Measurements from ENCODE around the genes OR5I1, OR8K5, OR5AP2, TNKS1BP1, PRG2 and SLC43A3.

- PRO-cap, result no peak
Observed at GRCh38 chr11:55936333-55936573, at the start of gene OR5I1. Gene OR5I1, minus strand, starts transcription at chr11:55936400.

DNA sequence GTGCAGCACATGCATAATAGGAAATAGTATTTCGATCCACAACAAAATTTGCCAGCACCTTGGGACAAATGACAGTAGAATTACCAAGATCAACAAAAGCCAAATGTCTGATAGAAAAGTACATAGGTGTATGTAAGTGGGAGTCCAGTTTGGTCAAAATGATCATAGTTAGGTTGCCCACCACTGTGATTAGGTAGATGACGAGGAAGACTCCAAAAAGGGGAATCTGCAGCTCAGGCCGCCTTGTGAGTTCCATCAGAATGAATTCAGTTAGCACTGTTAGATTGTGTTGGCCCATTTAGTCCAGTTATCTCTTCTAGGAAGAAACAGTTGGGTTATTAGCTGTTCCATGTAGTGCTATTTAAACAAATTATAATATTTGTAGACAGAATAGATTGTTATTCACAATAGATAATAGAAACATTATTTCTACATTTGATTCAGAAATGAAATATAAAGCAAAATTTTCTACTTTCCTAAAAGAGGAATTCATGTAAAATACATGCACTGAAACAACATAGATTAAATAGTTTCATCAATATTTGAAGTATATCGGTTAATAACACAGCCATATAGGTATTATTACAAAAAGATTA, at the start of gene OR8K5:
Gene OR8K5 (minus strand): TSS at position 298 of the 596 bp plus-strand sequence.
- PRO-cap, result no peak

GRCh38 chr11:56642257-56642653, at the start of gene OR5AP2:
Gene OR5AP2, minus strand, starts transcription at chr11:56642439.
- PRO-cap, result no peak

DNA sequence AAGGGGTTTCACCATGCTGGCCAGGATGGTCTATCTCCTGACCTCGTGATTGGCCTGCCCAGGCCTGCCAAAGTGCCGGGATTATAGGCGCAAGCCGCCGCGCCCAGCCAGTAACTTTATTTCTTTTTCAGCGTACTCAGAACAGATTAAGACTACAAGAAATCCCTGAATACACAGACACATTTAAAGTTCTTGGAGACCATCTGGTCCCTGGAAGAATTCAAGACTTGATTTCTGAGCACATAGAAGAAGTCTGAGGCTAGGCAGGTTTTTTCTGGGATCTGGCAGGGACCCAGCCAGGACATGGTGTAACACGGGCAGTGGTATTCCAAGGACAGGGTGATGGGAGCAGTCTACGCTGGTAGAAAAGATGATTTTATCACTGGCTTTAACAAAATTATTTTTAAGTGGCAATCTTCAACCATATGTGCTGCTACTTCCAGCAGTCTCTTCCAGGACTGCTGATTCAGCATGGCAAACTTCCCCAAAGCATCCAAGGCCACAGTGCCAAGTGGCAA, 105.3 kb upstream of the OR5AK2 start:
- PRO-cap, result no peak

DNA sequence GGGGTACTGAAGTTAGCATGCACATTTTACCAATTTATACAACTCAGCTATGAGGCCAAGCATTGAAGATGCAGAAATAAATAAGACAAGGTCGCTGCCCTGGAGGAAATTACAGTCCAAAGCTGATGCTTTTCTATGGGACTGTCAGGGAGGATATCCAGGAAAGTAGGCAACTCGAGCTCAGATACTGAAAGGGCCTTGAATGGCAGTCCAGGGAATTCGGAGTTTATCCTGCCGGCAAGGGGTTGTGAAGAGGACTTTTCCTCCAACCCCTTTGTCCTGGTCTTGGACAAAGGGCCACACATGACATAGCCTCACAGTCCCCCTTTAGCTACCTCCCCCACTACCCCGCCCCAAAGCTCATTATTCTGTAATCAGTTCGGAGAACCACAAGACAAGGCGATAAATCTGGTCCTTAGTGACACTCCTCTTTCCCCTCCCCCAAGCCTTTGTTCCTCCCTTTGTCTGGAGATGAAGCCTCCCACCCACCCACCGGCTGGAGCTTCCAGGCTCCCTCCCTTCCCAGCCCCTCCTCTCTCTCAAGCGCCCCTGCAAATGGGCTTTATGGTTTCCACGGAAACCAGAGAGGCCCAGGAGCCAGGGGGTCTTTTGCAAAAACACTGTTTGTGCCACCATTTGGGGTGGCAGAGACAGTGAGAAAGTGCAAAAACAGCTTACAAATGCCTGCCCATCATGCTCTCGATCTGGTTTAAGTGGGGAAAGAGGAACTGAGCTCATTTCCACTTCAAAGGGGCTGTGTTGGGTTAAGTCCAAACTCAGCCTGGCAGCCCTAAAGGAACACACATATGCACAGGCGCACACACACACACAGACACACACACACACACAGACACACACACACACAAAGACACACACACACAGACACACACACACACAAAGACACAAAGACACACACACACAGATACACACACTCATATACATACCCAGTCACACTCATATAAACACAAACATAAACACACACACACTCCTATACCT, 23.7 kb downstream of the APLNR start:
- PRO-cap, result no peak

DNA sequence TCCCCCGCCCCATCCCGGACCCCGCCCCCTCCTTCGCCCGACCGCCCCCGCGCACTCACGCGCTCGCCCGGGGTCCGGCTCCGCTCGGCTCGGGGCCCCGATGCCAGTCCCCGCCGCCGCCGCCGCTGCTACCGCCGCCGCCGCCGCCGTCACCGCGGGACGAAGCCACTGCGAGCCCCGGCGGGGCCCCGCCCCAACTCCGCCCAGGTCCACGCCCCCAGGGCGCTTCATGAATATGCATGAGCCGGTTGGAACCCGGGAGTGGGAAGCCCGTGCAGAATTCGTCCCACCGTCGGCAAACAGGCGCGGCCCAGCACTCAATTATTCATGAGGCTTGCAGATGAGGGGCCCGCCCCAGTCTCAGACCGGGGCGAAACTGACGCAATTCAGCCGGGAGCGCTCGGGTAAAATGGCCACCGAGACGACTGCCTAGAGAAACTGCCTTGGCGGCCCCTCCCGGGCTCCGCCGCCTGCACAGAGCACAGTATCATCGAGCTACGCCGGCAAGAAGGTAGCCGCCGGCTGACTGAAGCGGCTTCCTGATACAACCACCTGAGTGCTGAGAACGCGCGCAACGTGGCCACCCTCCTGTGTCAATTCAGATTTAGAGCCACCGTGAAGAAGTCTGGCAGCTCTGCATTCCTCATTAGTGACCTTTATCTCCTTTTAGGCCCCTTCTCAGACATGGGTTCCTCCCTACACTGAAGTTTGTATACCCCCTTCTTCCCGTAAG, at the start of gene TNKS1BP1:
Gene TNKS1BP1 (minus strand): TSS at position 172 of the 733 bp plus-strand sequence.
- PRO-cap, result bidirectional peak, plus-strand start at position 384 of the sequence, minus-strand start at position 170 of the sequence

DNA sequence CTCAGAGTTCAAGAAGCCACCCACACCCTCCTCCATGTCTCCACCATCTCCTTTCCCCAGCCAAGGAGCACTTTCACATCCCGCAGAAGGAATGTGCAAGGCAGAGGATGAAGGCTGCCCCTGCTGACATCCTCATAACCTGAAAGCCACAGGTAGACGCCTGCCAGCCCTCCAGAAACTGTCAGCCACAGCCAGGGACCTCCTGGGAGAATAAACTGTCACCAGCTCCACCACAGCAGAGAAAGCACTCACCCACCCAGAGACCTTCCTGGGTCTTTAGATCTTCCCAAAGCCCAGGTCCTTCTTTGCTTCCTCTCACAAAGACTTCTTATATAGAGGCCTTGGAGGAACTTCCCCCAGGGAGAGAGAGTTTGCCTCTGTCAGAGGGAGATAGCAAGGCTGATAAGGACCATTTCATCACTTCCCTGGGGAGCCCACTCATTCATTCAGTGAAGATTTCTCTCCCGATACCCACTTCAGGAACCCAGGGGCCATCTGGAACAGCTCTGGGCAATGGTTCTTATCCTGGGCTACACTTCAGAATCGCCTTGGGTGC, at the start of gene PRG2:
Gene PRG2 (minus strand): TSS at position 307 of the 556 bp plus-strand sequence.
- PRO-cap, result no peak

DNA sequence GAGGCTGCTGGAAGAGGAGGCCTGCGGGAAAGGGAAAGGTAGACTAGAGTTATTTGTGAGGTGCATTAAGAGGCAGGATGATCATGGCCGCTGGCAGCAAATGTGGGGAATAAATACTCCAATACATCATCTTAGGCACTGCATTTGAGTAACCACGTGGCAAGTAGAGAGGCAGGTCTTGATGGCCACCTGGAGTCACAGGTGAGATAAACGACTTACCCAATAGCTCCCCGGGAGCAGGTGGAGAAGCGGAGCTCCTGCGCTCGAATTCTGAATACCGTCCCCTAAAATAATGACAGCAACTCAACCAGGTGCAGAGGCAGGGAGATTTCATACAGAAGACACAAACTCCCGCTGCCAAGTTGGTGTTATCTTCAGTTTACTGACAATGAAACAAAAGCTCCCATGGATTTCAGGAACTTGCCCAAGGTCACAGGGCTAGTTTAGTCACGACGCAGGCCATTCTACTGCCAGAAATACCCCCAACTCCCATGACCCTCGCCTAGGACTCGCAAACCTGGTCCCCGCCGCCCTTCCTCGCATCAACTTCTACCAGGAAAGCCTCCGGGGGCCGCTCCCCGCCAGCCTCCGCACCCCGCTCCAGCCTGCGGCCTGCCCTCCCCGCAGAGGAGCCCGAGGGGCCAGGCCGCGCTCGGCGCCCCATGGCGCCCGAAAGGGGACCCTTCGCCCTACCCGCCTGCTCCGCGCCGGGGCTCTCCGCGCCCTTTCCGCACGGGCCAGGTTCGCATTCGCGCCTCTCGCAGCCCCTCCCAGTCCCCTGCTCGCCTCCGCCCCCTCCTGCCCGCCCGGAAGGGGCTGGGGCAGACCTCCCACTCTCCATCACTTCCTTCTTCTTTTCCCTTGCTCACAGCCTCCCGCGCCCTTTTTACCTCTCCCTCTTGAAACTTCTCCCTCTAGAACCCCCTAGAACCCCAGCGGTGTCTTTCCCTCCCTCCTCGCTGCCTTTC, at the start of gene SLC43A3:
Gene SLC43A3 (minus strand): TSS at position 753 of the 968 bp plus-strand sequence.
- PRO-cap, result bidirectional peak, plus-strand start at position 852 of the sequence, minus-strand start at position 784 of the sequence

DNA sequence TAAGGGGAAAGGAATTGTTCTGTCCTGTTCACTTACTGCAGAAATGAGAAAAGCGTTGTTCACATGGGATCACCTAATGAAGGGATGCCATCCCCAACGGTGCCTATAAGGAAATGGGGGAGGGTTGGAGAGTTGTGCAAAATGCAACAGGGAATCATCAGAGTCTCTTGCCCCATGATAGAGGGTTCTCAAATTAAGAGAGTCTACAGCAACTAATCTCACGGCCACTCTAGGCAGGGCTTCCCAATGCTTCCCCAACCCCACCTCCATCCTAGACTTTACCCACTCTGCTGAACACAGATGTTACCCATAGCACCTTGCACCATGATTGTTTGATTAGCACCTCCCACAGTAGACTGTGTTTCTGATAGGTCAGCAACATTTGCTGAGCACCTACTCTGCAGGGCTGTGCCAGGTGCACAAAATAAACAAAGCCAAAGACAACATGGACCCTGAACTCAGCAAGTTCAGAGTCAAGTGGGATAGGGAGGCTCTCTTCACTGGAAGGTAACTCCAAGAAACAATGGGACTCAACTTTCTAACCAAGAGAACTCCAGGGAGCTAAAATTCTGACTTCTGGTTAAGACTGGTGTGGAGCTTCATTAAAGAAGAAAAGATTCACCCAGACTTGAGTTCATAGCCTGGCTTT, 6.9 kb upstream of the RTN4RL2 start:
- PRO-cap, result no peak

DNA sequence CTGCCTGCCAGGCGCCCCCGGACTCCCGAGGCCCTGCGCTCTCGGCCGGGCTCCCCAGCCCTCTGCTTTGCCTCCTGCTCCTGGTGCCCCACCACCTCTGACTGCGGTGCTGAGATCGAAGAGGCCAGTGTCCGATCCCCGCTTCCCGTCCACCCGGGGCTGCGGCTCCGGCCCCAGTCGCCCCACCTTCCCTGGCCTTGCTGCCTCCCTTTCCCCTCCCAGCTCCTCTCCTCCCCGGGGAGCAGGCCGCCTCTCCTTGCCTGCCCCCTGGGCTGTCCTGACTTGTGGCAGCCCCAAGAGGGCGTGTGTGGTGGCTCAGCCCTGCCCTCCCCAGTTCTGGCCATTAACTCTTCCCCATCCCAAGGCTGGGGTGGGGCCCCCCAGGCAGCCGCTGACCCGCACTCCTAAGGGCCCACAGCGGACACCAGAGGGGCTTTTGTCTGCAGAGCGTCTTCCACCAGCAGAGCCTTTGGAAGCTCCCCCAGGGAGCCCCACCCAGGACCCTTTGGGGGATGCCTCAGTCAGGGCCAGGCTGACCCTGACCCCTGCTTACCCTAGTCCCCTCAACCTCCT, 16.6 kb downstream of the RTN4RL2 start:
- PRO-cap, result unidirectional peak, minus-strand start at position 258 of the sequence

- PRO-cap, result no peak
Observed at GRCh38 chr11:57497252-57498210, 18.0 kb downstream of the SLC43A1 start.

DNA sequence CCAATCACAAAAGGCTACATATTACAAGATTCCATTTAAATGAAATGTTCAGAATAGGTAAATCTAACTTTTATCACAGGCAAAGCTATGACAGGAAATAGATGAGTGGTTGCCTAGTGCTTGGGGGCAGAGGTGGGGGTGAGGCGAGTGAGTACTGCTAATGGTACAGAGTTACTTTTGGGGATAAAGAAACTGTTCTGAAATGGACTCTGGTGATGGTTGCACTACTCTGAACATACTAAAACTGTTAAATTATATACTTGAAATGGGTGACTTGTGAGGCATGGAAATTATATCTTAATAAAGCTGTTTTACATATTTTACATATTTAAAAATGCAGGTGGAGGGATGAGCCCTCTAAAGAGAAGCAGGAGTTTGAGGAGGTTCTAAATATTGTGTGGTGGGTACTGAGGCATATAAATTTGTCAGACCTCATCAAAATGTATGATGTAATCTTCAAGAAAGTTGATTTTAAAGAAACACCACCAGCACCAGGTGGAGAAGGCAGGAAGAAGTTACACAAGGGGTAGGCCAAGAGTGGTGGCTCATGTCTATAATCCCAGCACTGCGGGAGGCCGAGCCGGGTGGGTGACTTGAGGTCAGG, 3.6 kb downstream of the SLC43A1 start:
- PRO-cap, result no peak

DNA sequence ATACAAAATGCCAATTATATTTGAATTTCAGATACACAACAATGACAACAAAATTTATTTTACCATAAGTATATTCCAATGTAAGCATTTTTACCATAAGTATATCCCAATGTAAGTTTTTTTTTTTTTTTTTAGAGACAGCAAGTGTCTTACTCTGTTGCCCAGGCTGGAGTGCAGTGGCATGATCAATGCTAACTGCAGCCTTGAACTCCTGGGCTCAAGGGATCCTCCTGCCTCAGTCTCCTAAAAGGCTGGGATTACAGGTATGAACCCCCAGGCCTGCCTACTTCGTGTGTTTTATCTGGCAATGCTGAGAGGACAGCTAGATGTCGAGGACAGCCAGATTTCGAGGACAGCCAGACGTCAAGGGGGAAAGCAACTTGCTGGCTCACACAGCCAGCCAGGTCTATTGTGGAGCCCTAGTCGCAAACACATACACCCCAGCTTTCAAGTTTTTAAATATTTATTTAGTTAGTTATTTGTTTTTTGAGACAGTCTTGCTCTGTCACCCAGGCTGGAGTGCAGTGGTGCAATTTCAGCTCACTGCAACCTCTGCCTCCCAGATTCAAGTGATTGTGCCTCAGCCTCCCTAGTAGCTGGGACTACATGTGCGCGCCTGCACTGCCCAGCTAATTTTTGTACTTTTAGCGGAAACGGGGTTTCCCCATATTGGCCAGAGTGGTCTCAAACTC, 1.1 kb upstream of the SERPING1 start:
- PRO-cap, result no peak

- PRO-cap, result bidirectional peak, plus-strand start at chr11:57598203, minus-strand start at chr11:57598053
Observed at GRCh38 chr11:57597811-57598552, 497 bp downstream of the SERPING1 start.

DNA sequence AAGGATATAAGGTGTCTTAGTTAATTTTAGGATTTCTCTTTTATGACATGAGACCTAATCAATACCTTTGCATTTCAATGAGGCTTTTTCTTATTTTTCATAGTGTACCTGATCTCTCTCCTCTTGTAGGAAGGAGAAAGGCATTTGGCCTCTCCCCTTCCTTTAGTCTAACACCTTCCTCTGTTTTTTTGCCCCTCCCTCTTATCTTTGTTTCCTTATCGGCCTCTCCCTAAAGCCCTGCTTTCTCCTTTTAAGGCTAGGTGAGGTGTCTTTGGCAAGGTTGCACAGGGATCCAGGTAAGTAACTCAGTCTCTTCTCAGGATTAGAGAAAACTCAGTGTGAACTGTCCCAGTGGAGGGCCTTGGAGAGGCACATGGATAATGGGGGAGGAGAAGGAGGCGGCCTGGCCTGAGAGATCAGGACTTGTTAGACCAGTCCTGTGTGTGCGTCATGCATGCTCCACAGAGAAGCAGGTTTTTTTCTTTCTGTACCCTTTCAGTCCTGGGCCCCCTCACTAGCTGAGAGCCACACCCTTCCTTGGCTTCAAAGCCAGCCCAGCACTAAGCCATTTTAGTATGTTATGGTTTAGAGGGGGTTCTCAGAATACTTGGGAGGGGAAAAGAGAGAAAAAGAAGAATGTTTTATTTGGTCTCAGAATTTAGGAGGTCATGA, 19.9 kb downstream of the CTNND1 start:
- PRO-cap, result no peak

GRCh38 chr11:57792821-57793519, 31.4 kb downstream of the CTNND1 start:
- PRO-cap, result bidirectional peak, plus-strand start at chr11:57793171, minus-strand start at chr11:57793055

GRCh38 chr11:57798765-57799799, 37.5 kb downstream of the CTNND1 start:
- PRO-cap, result no peak

GRCh38 chr11:57833073-57833461, 71.5 kb downstream of the CTNND1 start:
- PRO-cap, result no peak

DNA sequence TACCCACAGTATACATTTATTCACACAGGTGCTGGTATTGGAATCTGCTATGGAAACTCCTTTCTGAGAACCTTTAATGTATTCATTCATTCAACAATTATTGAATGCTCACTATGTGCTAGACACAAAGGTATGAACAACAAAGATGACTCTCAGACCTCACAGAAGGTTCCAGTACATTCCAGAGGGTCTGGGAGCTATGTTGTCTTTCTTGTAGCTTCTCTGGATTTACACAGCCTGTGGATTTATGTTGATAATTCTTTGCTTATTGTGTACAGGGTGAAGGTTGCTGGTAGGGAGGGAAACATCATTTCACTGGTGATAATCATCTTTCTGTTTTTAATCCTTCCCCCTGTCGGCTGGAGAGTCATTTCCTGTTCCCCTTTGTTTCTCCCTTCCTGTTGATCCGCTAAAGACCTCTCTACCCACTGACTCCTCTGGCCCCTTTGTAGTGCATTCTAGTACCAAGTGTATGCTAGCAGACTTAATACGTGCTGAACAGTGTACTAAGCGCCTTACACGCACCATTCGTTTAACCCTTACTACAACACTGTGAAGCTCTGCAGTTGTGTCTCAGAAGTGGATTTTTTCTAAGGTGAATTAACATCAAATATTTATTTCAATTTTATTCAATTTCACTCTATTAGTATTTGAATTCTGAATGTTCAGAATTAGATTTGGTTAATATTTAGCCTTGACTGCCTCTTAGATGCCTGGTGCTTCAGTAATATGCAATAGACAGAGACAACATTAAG, 19.1 kb upstream of the OR9Q1 start:
- PRO-cap, result no peak

DNA sequence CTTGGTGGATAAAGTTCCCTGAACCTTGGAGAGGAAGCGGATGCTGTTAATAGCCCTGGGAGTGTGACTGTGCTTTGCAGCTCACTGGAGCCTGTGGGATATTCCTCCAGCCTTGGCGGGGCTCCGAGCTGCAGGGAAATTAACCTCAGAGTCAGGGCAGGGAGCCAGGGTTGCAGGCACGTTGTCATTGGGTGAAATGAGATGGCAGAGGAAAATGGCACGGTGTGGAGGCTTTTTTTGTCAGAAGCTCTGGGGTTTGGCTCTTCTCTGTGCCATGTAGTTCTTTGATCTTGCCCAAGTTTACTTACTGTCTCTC, 988 bp downstream of the OR9Q1 start:
- PRO-cap, result no peak